Bronchial epithelial cell (primary cell): ENCODE data around the genes PPIAL4D and TXNIP.

- RRBS, 2 experiments: no CpG with 5 or more reads among the region's 54 CpGs
Measured at GRCh38 chr1:145232596-145233419, 9.2 kb downstream of the PPIAL4D start.

GRCh38 chr1:145242076-145242448 is at the start of gene PPIAL4D:
Gene PPIAL4D, minus strand, starts transcription at chr1:145242174.
- RRBS, 2 experiments: no CpG with 5 or more reads among the region's 4 CpGs

DNA sequence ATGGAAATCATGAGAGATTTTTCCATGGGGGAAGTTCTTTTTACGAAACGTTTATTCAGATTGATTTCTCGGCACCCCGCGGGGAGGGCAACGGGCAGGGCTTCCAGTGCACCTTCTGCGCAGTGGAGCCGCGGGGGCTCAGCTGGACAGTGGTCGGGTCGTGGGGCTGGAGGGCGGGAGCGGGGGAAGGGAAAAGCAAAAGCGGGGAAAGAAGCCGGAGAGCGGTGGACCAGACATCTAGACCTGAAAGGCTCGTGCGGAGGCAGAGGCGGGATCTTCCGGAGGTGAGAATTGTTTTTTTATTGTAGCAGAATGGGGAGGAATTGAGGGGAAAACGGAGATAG is 50.6 kb upstream of the NBPF20 start:
- RRBS, 2 experiments: no CpG with 5 or more reads among the region's 21 CpGs

DNA sequence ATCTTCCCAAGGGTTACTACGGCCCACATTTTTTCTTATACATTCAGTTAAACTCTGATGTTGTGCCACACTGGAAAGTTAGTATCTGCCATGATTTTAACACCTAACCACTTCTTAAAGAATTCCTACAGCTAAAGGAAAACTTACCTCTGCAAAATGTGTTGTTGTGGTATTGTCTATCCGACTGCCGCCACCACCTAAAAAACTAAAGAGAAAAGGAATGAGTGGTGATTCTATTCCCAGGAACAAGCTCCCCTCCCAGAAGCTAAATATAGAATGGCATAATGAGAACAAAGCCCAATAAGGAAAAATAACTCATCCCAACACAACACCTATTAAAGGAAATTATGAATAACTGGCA is 39.5 kb downstream of the RNF115 start:
- RRBS, 2 experiments: no CpG with 5 or more reads among the region's 3 CpGs

- RRBS, 2 experiments: 13 to 16% methylated on average over 8 to 11 of the region's 53 CpGs
Measured at GRCh38 chr1:145871865-145873278, 13.3 kb downstream of the ANKRD35 start.

- RRBS, 2 experiments: no CpG with 5 or more reads among the region's 11 CpGs
Measured at GRCh38 chr1:145887610-145888413, 2.1 kb upstream of the ANKRD35 start.

- RRBS, 2 experiments: no CpG with 5 or more reads among the region's 8 CpGs
Measured at GRCh38 chr1:145891711-145892769, 6.4 kb upstream of the ANKRD35 start.

DNA sequence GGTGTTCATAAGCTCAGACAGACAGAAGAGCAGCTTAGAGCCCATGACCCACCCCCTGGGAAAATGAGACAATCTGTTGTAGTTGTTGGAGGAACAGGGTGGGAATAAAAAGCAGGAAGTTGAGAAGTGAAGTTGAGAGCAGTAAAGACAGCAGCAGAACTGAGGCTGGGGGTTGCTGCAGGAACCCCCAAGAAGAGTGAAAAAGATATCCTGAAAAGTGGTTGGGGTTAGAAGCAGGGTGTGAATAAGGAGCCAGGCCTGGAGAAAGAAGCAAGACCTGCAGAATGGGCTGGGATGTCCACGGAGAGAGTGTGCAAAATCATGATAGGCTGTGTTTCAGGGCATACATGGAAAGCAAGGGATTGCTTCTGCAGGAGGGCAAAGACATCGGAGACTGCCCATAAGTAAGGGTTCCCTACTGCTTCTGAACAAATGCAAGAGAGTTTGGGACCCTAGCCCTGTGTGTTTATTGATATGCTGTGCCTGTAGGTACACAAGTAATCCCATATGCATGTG is 1.8 kb upstream of the LIX1L start:
- RRBS, 2 experiments: no CpG with 5 or more reads among the region's 2 CpGs

DNA sequence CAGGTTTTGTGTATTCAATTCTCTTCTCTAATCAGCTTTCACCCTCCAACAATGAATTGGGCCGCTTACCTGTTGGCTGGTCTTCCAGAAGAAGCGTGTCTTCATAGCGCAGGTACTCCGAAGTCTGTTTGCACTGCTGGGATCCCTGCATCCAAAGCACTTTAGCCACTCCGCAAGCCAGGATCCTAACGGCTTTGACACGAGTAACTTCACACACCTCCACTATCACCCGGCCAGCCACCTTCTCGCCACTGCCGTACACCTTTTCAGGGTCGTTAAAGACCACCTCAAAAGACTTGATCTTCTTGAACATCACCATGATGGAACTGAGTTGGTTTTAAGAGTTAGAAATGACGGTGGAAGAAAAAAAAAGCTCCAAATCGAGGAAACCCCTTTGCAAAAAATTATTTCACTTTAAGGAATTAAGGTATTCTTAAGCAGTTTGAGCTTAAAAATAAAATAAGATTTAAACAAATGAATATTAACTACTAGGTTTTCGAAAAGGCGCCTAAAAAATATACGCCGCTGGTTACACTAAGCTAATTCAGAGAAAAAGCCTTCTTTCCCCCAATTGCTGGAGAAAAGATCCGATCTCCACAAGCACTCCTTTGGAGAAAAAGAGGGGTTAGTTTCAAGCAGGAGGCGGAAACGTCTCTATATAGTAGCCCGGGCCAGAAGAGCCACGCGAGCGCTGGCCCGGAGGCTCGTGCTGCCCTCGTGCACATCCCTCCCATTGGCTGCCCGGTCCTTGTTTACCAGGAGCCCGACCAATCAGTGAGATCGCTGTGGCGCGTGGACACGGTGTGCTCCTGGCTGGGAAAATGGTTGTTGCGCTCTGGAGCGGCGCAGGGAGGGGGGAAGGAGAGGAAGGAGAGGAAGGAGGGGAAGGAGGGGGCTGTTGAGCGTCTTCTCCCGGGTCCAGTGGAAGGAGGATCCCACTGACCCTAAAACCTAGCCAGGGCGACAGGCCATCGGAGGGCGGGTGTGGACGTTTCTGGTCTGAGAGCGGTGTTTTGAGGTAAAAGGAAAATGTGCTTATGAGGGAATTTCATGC is at the start of gene TXNIP:
TXNIP (minus strand) TSS at position 632 of the 1,054 bp plus-strand sequence.
- RRBS, 2 experiments: 2 to 3% methylated on average over 4 of the region's 43 CpGs

DNA sequence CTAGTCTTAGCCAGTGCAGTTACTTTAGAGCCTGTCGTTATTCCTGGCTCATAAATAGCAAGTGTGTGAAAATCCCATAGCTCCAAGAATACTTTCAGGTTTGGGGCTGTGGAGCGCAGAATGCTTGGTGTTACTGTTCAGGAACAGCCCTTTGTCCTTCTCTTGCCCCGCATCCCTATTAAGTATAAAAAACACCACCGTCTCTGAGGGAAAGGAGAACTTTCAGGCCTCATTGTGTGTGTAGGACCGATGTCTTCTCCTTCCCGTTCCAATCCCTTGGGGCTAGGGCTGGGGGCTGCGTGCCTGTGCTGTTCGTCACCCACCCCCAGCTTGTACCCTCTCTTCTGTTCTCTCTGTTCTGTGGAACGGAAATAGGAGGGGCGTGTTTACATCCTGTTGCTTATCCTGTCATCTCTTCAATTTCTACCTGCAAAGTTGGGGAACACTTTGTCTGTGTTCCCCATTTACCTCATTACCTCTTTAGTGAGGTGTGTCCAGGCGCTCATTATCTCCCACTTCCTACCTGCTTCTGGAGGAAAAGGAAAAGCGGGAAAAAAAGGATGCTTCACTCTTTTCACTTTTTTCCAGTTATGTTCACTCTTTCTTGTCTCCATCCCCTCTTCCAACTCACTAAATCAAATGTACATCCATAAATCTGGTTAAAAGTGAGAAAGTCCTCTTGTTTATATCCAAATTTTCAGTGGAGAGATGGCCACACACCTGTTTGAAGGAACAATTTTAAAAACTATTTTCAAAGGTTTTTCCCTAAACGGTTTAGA is 812 bp upstream of the TXNIP start:
- RRBS, 2 experiments: no CpG with 5 or more reads among the region's 13 CpGs

- RRBS, 2 experiments: no CpG with 5 or more reads among the region's 7 CpGs
Measured at GRCh38 chr1:146039872-146040208, 18.3 kb upstream of the HJV start.

- RRBS, 2 experiments: no CpG with 5 or more reads among the region's 2 CpGs
Measured at GRCh38 chr1:146050465-146050882, 28.9 kb upstream of the HJV start.

DNA sequence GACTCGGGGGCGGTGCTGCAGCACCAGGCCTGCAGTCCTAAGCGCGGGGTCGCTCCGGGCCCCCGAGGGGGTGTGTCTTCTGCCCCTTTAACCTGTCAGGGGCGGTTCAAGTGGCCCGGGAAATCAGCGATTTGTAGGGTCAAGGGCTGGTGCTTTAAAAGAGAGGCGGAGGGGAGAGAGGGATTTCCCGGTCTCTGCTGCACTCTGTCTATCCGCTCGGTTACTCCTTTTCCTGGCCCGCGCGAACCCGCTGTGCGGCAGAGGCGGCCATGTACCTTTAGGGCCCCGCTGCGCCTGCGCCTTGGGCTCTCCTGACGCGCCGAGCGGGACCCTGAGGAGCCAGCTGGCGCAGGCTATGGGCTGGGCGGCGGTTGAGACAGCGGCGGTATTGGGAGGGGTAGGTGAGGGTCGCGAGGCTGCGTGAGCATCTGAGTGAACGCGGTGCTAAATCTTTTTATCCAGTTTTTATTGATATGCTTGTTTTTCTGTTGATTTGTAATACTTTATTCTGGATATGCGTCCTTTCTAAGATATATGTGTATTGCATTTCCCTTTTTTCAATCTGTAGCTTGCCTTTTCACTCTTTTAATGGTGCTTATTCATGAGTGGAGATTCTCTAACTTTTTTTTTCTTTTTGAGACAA is 127.8 kb upstream of the PPIAL4H start:
- RRBS, 2 experiments: no CpG with 5 or more reads among the region's 38 CpGs

- RRBS, 2 experiments: no CpG with 5 or more reads among the region's 3 CpGs
Measured at GRCh38 chr1:147237916-147238772, 4.3 kb upstream of the CHD1L start.

DNA sequence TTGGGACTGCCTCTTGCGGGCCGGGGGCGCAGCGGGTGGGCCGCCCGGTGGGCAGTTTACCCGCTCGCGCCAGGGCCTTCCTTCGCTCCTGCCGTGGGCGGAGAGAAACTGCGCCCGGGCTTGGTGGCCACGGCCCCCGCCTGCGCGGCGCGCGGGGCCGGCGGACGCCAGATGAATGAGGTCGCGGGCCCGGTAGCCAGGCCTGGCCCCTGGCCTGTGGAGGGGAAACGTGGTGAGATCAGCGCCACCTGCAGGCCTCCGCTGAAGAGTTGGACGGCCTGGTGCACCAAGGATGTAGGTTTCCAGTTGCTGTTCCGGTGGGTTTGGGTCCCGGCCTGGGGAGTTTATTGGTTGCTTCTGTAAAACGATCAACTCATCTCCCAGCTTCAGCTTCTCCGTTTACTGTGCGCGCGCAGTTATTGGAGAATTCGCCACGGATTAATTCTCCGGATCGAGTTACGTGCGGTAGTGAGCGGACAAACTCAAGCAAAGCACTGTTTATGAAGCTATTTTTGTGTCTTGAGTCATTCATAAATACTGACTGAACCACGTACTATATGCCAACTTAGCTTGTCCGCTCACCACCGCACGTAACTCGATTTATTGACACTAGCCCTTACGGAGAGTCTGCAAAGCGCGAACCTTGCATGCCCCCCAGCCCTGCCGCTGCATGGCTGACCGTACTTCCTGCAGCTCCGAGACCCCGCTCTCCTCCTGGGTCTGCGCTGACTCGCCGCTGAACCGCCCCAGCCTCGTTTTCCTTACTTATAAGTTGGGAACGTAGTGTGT is 584 bp downstream of the CHD1L start:
- RRBS, 2 experiments: under 1 to 1% methylated on average over 19 of the region's 63 CpGs

DNA sequence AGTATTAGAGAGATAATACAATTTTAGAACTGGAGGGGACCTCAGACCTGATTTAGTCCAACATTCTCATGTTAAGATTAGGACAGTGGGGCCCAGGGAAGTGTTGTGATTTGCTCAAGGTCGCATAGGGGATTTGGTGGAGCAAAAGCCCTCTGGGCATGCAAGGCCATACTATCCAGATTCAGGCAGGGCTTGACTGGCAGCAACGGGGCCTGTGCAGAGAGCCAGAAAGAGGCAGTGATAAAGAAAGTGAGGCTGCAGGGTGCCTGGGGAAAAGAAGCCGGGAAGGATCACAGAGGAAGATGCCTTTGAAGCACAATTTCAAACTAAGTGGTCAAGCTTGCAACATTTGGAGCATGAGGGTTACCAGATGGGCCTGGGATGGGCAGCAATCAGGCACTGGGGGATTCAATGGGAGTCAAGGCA is 31.3 kb upstream of the BCL9 start:
- RRBS, 2 experiments: no CpG with 5 or more reads among the region's 3 CpGs

DNA sequence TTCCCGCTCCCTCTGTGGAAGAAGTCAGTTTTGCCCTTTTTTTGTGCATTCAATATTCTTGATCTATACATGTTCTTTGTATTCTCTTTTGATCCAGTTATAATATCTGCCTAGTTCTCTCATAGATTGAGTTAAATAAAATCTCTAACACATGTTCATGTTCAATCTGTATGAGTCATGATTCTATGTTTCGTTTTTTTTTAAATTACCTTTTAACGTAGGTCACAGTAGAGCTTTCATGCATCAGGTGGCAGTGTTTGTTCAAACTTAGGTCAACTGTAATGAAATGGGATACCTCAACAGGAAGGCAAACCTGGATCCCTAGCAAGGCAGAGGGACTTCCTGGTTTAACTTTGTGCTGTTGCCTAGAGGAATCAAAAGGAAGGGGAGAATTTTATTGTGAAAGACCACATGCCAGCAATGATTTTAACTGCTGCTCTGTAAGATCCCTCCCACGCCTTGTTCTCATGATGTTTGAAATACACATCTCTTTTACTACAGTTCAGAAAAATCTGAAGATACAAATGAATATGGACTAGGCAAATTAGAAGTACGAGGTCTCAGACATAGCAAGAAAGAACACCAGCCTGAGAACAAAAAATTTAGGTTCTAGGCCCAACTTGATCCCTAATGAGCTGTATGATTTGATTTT is 25.9 kb upstream of the BCL9 start:
- RRBS, 2 experiments: no CpG with 5 or more reads among the region's 5 CpGs

GRCh38 chr1:147600511-147600669 is 59.1 kb downstream of the BCL9 start:
- RRBS, 2 experiments: no CpG with 5 or more reads among the region's 3 CpGs

- RRBS, 2 experiments: no CpG with 5 or more reads among the region's 10 CpGs
Measured at GRCh38 chr1:147612376-147613395, 57.6 kb downstream of the ACP6 start.

DNA sequence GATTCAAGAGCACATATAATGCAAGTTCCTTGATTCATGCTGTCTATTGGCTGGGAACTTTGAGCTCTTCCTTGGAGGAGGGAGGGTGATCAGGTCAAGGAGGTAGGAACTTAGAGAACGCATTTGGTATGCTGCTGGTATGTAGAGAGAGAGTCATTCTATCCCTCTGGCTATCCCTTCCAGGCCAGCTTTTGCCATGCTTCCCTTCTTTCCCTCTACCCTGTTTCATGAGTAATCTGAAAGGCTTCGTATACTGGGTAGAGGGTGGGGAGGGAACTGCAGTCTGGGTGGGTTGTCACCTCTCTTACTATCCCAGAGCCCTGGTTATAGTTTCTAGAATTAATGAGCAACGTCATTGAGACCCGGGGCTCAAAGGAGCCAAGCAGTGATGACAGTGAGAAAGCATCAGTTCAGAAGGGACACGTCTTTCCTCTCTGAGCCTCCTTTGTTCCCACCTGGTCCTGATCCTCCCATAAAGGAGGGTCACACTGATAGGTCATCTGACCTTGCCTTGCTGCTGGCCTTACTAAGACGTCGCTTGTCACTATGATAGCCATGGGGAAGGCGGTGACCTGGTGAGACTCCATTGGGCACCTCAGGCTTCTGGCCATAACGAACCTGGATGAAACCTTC is 2.6 kb downstream of the GJA5 start:
- RRBS, 2 experiments: no CpG with 5 or more reads among the region's 9 CpGs